SK-MEL-5 (cell line): ENCODE measurements around the genes ACOT9, SAT1, KLHL15, ZFX, MAGEB18 and TASL.

DNA sequence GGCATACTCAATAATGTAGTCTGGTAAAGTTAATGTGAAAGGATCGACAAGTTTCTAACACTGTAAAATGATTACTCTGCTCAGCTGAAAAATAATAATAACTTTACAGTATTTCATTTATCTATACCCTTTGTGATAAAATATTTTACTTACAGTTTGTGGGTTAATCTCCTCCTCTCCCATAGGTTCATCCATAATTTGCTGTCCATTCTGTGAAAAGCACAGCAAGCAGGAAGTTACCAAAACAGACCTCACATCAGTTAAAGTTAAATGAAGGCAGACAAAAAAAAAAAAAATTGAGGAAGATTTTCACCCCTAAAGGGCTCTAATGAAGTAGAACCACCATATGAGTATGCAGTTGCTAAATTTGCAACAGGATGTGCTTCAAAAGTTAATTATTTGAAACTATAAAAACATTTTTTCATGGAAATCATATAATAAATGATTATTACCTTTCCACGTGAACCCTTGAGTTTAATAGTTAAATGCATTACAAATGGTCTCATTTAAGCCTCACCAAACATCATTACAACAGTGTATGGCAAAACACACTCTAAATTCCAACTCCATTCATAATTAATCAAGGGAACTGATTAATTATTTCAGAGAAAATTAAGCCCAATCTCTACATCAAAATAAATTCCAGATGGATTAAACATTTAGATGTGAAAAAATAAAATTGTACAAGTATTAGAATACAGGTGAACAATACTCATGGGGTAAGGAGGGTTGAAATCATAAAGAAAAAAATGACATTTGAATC is 31.9 kb downstream of the RPS6KA3 start:
RAMPAGE:
- cytosol, long total RNA = no peak
- long total RNA = no peak
- nucleus, long total RNA = no peak

DNA sequence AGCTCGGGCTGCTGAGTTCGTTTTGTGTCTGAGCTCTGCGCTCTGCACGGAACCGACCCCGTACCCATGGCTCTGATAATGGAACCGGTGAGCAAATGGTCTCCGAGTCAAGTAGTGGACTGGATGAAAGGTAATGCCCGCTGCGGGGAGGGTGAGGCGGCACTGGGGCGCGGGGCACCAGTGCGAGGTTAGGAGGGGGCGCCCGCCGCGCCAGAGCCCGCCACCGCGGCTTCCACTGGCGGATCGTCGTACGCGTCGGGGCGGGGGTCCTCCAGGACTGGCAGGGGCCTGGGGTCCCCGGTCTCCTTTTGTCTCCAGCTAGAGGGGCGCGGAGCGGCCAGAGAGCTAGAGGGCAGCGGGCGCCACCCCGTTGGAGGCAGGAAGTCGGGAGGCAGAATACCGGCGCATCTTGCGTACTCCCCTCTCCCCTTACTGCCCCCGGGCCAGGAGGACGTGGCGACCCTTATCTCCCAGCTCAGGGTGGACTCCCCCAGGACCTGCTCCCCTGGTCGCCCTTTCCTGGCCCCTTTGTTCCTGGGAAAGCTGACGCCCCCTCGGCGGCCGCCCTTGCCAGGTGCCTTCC is 705 bp downstream of the CNKSR2 start:
RAMPAGE:
- cytosol, long total RNA = no peak
- long total RNA = no peak
- nucleus, long total RNA = no peak

DNA sequence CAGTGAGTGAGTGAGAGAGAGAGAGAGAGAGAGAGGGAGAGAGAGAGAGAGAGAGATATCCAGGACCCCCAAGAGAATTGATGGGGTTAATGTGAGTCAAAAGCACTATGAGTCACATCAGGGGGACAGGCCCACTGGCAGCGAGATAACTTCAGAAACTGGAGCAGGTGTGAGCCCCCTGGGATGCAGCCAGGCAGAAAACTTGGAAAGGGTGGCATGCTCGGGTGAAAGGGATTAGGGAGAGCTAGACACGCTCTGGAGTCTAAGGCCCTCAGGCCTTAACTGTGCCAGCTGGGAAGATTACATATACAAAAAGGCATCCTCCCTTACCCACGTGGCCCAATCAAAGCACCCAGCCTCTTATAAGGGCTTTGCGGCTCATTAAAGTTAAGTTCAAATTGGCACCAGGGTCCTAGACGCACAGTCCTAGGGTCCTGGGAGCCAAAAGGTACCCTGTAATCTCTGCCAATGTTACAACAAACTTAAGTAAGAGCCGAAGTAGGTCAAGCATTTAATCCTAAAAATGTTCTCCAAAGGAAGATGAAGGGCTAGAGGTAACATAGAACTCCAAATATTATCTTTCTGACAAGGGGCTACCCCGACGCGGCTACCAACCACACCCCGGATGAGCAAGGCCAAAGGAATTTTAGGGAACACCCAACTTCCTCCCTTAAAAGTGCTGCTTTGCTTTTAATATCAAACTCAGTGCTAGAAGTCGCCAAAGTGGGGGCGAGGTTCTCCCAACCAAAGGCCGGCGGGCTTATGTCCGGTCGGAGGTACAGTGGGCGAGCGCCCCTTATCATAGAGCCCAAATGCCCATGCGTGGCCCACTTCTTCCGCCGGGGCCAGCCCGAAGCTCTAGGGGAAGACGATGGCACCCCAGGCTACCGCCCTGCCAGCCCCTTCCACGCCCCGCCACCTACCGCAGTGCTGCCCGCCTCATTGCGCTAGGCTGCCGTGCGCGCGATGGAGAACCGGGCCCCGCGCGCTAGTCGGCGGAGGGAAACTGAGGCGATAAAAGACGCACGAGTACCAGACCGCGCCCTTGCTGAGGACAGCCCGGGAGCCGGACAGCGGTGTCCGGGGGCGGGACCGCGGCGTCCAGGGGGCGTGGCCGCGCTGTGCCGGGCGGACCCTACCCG is at the start of gene ACOT9:
Gene ACOT9, minus strand, starts transcription at position 1,075 of the 1,142 bp plus-strand sequence.
RAMPAGE:
- cytosol, long total RNA = start-site peak on the minus strand centred at position 1,063 of the sequence, 35 bp wide, 918 and 859 reads in 2 replicates
- long total RNA = start-site peak on the minus strand centred at position 1,071 of the sequence, 38 bp wide, 537 and 1,325 reads in 2 replicates
- nucleus, long total RNA = start-site peak on the minus strand centred at position 1,058 of the sequence, 29 bp wide, 231 and 181 reads in 2 replicates

RAMPAGE:
- cytosol, long total RNA = start-site peak on the plus strand at chrX:23783170-23783199, 530 and 6,873 reads in 2 replicates
- long total RNA = start-site peak on the plus strand at chrX:23783170-23783214, 732 and 4,400 reads in 2 replicates
- nucleus, long total RNA = start-site peak on the minus strand at chrX:23782626-23783020, 17 and 26 reads in 2 replicates; start-site peak on the plus strand at chrX:23783170-23783213, 79,002 and 642 reads in 2 replicates
These were observed at the start of gene SAT1 for GRCh38 chrX:23782377-23783647. Gene SAT1, plus strand, starts transcription at chrX:23783173.

DNA sequence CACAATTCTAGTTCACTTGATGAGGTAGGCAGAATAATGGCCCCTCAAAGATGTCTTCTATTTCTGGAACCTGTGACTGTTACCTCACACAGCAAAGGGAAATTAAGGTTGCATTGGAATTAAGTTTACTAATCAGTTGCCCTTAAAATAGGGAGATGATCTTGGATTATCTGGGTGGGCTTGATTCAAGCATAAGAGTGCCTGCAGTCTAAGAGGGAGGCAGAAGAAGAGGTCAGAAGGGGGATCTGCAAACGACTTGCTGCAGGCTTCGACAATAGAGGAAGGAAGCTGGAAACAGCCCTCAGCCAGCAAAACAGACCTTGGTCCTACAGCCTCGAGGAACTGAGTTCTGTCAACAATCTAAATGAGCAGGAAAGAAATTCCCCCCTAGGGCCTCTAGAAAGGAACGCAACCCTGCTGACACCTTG is 61.3 kb downstream of the SAT1 start:
RAMPAGE:
- cytosol, long total RNA = no peak
- long total RNA = no peak
- nucleus, long total RNA = no peak

GRCh38 chrX:23936046-23936502 is 28.3 kb downstream of the CXorf58 start:
RAMPAGE:
- cytosol, long total RNA = no peak
- long total RNA = no peak
- nucleus, long total RNA = no peak

RAMPAGE:
- cytosol, long total RNA = no peak
- long total RNA = no peak
- nucleus, long total RNA = no peak
These were observed 3.1 kb downstream of the KLHL15 start for GRCh38 chrX:24023908-24024267.

GRCh38 chrX:24026905-24027563 is at the start of gene KLHL15:
Gene KLHL15, minus strand, starts transcription at chrX:24027186.
RAMPAGE:
- cytosol, long total RNA = no peak
- long total RNA = no peak
- nucleus, long total RNA = no peak

RAMPAGE:
- cytosol, long total RNA = no peak
- long total RNA = no peak
- nucleus, long total RNA = no peak
These were observed 21.9 kb downstream of the EIF2S3 start for GRCh38 chrX:24076563-24077151.

GRCh38 chrX:24148886-24149906 is at the start of gene ZFX:
Gene ZFX, plus strand, starts transcription at chrX:24149729.
RAMPAGE:
- cytosol, long total RNA = no peak
- long total RNA = no peak
- nucleus, long total RNA = start-site peak on the plus strand at chrX:24149231-24149778, 63 and 21 reads in 2 replicates

DNA sequence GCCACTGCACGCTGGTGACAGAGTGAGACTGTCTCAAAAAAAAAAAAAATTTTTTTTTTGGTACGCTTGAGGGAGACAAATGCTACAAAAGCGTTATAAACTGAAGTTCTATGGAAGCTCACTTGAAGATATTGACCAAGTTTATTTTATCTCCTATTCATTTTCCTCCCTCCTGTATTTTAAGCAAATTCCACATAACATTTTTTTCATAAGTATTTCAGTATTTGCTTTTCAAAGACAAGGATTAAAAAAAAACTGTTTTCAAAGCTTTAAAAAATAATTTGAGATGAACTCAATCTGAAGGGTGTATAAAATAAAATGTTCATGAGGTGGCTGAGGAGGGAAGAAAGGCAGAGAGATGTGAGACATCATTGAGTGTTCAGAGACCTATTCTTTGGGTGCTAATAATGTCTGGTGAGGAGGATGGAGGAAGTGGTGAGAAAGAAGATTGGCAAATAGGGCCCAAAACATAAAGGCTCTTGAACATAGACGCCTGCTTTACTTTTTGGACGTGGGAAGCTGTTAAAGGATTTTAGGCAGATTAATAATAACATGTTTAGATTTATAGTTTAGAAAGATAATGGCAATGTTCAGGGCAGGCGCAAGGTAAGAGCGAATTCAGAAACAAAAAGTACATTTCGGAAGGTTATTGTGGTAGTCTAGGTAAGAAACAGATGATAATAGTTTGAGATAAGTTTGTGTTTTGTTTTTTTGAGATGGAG is 38.8 kb downstream of the ZFX start:
RAMPAGE:
- cytosol, long total RNA = no peak
- long total RNA = no peak
- nucleus, long total RNA = no peak

GRCh38 chrX:24395785-24396181 is 35.3 kb downstream of the SUPT20HL1 start:
RAMPAGE:
- cytosol, long total RNA = no peak
- long total RNA = no peak
- nucleus, long total RNA = no peak

DNA sequence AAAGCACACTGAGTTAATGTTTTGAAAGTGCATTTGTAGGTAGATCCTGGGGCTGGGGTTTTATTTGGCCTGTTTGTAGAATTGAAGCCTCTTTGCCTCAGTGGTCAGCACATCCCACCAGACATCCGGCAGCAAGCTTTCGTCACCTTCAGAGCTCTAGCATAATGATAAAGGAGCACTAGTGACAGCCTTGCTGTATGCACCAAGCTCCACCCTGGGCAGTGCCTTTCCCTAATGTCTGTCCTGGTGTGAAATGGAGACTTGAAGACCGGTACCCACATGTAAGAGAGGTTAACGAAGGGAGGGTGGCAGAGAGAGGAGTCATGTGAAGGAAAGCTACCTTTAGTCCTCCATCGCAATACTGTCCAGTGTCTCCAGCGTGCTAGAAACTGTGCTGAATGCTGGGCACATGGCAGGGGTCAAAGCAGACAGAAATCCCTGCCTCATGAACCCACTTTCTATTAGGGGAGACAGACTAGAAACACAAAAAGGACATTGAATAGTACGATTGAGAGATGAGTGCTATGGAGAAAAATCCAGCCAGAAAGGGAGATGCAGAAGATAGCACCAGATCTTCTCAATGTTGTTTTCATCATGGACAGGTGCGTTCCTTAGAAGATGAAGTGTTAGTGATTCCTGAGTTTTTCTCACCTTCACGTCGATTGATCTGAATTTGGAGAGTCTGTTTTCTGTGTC is 80.5 kb downstream of the PDK3 start:
RAMPAGE:
- cytosol, long total RNA = no peak
- long total RNA = no peak
- nucleus, long total RNA = no peak

DNA sequence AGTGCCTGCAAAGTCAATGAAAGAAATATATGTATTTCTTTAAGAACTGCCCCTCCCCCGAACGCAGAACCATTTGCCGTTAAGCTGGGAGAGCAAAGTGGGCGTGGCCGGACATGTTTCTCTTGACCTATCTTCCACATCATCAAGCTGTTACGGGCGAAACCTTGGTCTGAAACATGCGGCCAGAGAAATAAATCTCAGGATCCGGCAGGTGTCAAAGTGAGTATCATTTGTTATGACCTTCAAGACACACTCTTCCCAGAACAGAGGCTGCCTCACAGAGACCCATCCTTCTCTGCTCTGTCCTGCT is at the start of gene MAGEB18:
Gene MAGEB18, plus strand, starts transcription at position 95 of the 310 bp plus-strand sequence.
RAMPAGE:
- cytosol, long total RNA = no peak
- long total RNA = no peak
- nucleus, long total RNA = no peak

RAMPAGE:
- cytosol, long total RNA = no peak
- long total RNA = no peak
- nucleus, long total RNA = start-site peak on the minus strand at chrX:27398984-27398994, 16 and 6 reads in 2 replicates
These were observed 64.3 kb downstream of the PPP4R3C start for GRCh38 chrX:27398726-27399263.

DNA sequence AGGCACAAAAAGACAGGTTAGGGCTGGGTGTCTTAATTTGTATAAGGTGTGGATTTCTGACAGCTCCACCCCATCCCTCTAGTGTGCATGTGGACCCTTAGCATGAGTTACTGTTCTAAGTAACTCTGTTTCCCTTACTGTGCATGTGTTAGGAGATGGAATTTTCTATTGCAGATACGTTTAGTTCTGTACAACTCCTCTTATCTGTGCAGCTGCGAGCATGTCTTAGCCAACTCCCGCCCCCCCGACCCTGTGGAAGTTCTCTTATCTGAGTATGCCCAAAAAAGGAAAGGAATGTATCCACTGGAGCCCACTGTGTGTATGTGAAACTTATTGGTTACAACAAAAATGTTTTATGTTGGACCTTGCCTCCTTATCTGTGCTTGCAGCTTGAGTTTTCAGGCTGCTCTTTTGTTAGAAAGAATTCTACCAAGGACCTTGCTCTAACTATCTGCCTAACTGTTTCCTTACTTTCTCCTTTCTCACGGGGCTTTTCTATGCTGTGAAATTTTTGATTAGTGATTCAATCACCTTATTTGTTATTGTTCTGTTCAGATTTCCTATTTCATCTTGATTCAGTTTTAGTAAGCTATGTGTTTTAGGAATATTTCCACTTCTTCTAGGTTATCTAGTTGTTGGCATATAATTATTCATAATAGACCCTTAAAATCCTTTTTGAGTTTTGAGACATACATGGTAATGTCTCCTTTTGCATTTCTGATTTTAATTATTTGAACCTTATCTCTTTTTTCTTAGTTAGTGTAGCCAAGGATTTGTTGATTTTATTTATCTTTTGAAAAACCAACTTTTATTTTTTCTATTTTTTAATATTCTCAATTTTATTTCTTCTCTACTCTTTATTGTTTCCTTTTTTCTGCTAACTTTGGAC is 24.0 kb upstream of the DCAF8L2 start:
RAMPAGE:
- cytosol, long total RNA = no peak
- long total RNA = no peak
- nucleus, long total RNA = no peak

GRCh38 chrX:30243627-30243826 is 1.7 kb downstream of the MAGEB4 start:
RAMPAGE:
- cytosol, long total RNA = no peak
- long total RNA = no peak
- nucleus, long total RNA = no peak

RAMPAGE:
- cytosol, long total RNA = no peak
- long total RNA = no peak
- nucleus, long total RNA = no peak
These were observed 16.4 kb downstream of the TASL start for GRCh38 chrX:30561129-30561576.

RAMPAGE:
- cytosol, long total RNA = no peak
- long total RNA = no peak
- nucleus, long total RNA = no peak
These were observed at the start of gene TASL for GRCh38 chrX:30577441-30578178. Gene TASL, minus strand, starts transcription at chrX:30577766.

DNA sequence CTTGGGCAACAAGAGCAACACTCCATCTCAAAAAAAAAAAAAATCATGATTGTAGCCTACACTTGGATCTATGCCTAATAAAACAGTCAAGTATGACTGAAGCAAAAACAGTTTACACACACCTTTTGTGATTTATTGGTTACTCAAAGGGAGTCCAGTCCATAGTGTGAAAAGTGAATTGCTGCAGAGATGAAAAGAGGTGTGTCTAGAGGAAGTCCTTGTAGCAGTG is 34.8 kb upstream of the TASL start:
RAMPAGE:
- cytosol, long total RNA = no peak
- long total RNA = no peak
- nucleus, long total RNA = no peak